ENCODE data around the genes C11orf97, CWC15 and CEP57.

DNA sequence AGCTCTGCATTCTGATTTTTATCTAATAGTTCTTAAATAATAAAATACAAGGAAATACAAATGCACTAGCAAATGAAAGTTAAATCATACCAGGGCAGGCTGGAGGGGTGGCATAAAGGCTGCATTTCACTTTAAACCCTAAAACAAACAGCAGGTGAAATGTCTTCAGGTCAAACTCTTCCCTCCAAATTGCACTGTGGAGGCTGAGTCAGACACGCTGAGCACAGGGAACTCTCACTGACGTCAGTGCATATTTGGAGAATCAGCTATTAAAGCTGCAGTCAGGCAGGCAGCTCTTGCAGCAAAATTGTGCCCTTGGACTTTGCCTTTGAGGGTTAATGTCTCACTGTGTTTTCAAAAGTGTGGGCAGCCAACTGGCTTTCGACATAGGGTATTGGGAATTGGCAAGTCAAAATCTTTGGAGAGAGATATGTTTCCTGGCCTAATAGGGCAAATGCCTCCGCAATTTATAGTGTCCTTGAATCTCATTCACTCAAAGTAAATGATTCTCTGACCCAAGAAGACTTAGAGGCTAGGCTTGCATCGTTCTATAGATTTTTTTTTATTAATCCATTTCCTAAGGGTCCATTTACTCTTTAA lies 27.6 kb upstream of the SMCO4 start:
- PRO-cap = no peak
- RAMPAGE, long total RNA, 2 experiments = no peak in any of the 2 experiments

DNA sequence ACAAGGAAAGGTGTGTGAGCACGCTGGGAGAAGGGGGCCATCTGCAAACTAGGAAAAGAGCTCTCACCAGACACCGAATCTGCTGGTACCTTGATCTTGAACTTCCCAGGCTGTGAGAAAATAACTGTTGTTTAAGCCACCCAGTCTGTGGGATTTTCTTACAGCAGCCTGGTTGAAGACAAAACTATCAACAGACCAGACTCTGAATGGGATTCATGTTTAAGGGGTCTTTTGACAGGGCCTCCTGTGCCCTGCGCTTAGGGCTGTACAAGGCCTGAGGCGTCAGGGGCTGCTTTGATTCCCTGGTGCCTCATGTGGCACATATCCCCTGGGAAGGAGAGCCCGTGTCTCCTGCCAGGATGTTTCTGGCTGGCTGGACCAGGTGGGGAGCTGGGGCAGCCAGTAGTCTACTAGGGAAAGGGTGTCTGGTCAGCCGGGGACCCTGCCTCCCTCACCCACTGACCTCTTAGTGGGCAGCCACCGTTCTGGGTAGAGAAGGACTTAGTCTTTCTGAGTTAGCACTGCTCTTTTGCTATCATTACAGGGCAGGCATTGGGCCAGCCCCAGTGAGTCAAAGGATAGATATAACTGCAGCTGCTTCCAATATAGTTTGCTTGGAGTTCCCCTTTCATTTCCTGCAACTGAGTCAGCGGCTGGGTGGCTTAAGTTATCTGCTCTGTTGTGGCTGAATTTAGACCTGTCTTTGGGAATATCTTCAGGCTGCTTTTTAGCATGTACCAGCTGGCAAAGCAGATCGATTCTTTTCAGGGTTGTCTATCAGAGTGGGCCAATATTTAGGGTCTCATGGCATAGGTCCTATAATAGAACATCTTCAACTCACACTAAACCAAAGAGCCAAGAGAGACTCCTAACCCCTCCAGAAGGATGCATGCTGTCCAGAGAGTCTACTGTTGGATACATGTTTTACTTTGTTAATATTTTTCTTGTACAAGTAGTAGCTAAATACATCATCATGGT lies 6.4 kb downstream of the PANX1 start:
- PRO-cap = no peak
- RAMPAGE, long total RNA, 2 experiments = no peak in any of the 2 experiments

DNA sequence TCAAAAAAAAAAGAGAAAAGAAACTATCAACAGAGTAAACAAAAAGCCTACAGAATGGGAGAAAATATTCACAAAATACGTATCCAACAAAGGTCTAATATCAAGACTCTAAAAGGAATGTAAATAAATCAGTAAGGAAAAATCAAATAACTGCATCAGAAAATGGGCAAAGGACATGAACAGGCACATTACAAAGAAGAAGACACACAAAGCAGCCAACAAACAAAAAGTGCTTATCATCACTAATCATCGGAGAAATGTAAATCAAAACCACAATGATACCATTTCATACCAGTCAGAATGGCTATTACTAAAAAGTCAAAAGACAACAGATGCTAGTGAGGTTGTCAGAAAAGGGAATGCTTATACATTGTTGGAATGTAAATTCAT lies 27.6 kb upstream of the GPR83 start:
- PRO-cap = no peak
- RAMPAGE, long total RNA, 2 experiments = no peak in any of the 2 experiments

DNA sequence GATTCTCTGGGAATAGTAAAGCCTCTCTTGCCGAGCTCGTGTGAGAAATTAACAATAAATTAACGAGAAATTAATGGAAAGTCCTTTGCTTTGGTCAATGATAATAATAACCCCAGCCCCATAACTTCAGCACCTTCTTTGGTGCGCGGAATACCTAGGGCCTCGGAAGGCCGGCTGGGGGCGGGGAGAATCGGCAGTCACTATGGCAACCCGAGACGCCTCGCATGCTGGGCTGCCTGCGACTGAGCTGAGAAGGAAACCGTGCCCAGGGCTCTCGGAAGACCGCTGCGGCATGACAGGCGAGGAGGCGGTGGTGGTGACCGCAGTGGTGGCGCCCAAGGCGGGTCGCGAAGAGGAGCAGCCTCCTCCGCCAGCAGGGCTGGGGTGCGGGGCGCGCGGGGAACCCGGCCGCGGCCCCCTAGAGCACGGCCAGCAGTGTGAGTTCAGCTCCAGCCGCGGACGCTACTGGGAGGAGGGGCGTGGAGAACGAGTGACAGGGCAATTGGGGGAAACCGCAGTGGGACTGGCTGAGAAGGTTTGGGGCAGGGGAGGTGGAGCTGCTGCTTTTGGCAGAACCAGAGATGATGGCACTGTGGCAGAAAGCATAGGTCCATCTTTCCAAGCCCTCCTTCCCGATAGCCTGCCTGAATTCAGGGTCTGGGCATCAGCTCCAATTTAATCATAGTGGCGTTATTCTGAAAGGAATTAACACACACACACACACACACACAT lies at the start of gene C11orf97:
TSS of gene C11orf97 (plus strand) at position 225 of the 732 bp plus-strand sequence.
- PRO-cap = no peak
- RAMPAGE, long total RNA, 2 experiments = no peak in any of the 2 experiments

- PRO-cap = no peak
- RAMPAGE, long total RNA, 2 experiments = no peak in any of the 2 experiments
These were observed 723 bp upstream of the FUT4 start for GRCh38 chr11:94543042-94543354.

DNA sequence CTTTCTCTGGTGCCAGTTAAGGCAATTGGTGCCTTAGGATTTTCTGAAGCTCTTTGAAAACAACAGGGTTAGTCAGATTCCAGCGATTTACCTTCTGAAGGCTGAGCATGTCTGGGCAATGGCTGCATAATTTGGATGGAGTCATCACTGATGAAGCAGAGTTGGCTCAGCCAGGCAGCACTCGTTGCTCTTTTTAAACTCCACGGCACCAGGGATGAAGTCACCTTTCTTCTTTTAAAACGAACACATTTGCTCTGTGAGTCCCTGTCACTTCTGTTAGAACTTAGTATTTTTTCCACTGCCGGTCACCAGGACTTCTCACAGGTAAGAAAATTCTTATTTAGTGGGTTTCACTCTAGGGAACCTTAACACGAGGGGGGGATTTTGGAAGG lies 61.9 kb upstream of the AMOTL1 start:
- PRO-cap = no peak
- RAMPAGE, long total RNA, 2 experiments = no peak in any of the 2 experiments

DNA sequence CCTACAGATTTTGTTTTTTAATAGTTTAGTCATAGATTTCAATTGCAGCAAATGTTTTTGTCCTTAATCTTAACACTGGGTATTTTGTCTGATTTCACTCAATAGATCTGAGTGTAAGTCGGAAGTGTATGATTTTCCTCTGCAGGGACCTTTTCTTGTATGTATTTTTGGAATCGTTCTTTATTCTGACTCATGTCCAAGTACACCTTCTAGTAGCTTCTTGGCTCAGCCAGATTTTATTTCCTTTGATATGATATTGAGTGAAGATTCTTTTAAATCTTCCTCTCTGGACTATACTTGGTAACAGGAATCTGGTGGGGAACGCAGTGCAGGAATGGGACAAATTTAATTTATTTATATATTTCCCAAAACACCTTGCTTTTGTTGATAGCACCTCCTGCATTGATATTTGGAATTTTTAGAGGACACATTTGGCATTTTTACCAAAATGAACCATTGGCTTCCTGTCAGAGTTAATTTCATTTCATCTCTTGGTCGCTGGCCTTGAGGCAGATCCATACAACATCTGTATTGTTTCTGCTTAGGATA lies 34.4 kb upstream of the AMOTL1 start:
- PRO-cap = no peak
- RAMPAGE, long total RNA, 2 experiments = no peak in any of the 2 experiments

- PRO-cap = unidirectional peak, minus-strand start at chr11:94741371
- RAMPAGE, long total RNA, 2 experiments = no peak in any of the 2 experiments
These were observed 26.9 kb upstream of the AMOTL1 start for GRCh38 chr11:94740990-94741862.

GRCh38 chr11:94849788-94850344 lies 81.7 kb downstream of the AMOTL1 start:
- PRO-cap = no peak
- RAMPAGE, long total RNA, 2 experiments = no peak in any of the 2 experiments

DNA sequence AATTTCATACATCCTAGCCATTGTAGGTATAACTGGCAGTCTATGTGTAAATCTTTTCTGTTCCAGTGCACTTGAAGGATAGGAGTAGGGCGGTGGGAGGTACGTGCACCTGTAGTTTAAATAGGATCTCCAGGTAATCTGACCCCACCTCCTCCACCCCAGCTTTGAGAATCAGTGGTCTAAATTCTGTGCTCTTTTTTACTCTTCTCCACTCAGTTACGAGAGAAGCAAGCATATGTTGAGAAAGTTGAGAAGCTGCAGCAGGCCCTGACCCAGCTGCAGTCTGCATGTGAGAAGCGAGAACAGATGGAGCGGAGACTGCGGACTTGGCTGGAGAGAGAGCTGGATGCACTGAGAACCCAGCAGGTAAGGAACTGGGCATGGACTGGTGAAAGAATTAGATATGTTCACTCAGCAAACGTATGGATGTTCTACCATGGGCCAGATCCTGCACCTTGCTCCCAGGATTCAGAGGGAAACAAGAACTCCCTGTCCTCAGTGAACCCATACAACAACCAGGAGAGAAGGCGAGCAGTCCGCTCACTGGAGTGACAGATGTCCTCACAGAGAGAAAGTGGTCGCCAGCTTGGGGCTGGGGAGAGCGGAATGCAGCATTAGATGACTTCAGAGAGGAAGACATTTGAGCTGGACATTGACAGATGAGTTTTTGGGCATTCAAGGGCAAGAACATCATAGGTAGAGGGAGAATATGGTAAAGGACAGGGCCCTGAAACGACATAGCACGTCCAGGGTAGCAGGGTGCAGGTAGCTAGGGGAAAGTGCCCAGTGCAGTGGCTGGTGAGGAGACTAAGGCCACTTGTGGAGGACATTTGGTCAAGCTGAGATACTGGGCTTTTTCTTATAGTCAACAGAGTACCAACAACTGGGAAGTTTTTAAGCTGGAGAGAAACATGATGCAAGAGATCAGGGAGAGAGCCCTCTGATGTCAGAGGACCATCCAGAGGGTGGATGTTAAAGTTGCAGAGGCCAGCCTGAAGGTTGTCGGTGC lies 85.9 kb downstream of the AMOTL1 start:
- PRO-cap = no peak
- RAMPAGE, long total RNA, 2 experiments = no peak in any of the 2 experiments

DNA sequence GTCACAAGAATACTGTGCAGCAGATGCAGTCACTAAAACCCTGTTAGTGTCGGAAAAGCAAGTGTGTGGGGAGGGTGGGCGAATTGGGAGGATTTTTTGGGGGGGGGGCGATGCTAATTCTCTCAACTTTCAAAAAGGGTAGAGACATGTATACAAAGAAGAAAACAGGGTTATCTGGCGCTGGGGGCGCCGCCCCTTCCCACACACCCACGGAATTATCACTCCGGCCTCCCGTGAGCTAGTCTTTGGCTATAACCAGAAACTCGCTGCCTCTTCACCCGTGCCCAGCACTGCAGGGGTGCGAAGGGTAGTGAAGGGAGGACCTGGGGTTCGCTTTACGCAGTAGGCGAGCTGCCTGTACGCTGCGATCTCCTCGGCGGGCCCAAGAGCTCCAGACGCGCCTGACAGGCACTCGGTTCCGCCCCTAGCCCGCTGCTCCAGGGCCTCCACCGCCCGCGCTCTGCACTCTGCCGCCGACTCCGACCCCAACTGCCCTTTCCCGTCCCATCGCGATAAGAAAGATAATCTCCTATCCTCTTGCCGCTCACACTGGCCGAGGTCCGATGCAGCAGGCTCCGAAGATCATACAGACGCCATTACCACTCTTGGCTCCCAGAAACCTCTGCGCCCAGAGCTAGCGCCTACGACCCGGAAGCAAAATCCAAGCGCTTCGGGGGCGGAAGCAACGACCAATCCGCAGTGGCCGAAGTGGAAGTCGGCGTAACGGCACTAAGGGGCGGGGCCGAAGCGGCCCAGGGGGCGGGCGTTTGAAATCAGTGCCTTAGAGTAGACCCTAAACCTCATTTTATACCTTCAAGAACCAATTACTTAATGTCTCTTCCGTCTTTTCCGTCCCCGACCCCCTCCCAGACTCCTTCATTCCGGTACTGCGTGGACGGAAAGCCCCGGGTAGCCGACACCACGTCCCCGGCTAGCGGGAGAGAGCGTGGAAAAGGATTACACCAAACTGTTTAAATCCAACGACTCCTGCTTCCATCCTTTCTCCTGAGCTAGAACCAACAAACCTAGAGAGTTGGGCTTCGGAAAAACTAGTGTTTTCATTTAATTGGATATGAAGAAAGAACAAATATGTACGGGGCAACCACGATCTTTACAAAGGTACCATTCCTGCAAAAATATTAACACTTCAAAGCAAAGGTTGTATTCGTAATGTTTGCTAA lies at the start of gene CWC15:
TSS of gene CWC15 (minus strand) at position 607 of the 1,181 bp plus-strand sequence.
- PRO-cap = bidirectional peak, plus-strand start at position 739 of the sequence, minus-strand start at position 598 of the sequence
- RAMPAGE, long total RNA, 2 experiments = start-site peak on the minus strand in 2 of 2 experiments, centred at positions 610 to 618 of the sequence, 399 to 663 reads per replicate

DNA sequence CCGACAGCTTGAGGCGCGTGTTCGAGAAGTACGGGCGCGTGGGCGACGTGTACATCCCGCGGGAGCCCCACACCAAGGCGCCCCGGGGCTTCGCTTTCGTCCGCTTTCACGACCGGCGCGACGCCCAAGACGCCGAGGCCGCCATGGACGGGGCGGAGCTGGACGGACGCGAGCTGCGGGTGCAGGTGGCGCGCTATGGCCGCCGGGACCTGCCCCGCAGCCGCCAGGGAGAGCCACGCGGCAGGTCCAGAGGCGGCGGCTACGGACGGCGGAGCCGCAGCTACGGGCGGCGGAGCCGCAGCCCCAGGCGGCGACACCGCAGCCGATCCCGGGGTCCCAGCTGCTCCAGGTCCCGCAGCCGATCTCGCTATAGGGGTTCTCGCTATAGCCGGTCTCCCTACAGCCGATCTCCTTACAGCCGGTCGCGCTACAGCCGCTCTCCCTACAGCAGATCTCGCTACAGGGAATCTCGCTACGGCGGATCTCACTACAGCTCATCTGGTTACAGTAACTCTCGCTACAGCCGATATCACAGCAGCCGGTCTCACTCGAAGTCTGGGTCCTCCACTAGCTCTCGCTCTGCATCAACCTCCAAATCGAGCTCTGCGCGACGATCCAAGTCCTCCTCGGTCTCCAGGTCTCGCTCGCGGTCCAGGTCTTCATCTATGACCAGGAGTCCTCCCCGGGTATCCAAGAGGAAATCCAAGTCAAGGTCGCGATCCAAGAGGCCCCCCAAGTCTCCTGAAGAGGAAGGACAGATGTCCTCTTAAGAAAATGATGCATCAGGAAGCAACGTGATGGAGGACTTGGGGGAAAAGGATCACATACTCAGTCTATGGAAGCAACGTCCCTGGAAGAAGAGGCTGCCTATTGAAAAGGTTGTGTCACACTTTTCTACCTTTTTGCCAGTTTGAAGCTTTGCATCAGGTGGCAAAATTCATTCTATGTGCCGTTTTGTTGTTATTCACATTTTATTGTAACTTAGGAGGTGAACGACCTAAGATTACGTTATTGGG lies 895 bp downstream of the SRSF8 start:
- PRO-cap = bidirectional peak, plus-strand start at position 243 of the sequence, minus-strand start at position 170 of the sequence; bidirectional peak, plus-strand start at position 391 of the sequence, minus-strand start at position 371 of the sequence; bidirectional peak, plus-strand start at position 547 of the sequence, minus-strand start at position 557 of the sequence
- RAMPAGE, long total RNA, 2 experiments = start-site peak on the minus strand in 1 of 2 experiments, centred at position 158 of the sequence, 14 reads per replicate

- PRO-cap = no peak
- RAMPAGE, long total RNA, 2 experiments = no peak in any of the 2 experiments
These were observed 7.2 kb upstream of the ENDOD1 start for GRCh38 chr11:95082306-95082972.

DNA sequence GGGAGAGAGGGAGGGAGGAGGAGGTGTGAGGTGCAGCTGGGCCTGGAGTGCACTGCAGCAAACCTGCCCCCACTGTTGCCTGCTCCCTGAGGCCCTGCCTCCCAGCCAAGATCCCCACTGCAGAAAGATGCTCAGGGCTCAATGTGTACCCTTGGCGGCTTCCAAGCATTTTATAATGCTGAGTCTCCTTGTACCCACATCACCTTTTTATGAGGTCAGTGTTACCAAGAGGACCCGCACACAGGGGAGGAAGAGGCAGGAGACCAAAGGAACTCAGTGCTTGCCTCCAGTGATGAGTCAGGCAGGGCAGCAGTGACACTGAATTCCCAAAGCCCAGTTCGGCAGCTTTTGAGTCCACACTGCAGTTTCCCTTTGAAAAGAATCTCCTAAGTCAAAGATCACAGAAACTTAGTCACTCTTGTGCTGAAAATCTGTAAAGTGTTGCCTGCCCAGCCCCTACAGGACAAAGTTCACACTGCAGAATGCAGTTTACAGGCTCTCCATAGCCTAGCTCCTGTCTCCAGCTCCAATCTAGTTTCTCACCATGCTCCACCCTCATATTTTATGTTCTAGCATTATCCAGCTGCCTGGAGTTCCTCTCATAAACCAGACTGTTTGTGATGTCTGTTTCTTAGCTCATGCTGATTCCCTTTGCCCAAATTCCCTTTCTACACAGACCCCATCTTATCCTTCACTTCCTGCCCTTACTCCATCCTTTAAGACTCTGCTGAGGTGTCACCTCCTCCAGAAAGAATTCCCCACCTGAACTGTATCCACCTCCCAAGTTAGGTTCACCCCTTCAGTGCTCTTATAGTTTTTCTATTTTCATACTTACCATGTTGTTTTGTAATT lies 3.3 kb downstream of the ENDOD1 start:
- PRO-cap = no peak
- RAMPAGE, long total RNA, 2 experiments = no peak in any of the 2 experiments

- PRO-cap = no peak
- RAMPAGE, long total RNA, 2 experiments = no peak in any of the 2 experiments
These were observed 19.5 kb downstream of the ENDOD1 start for GRCh38 chr11:95108942-95109753.

GRCh38 chr11:95495538-95496263 lies 264.7 kb upstream of the SESN3 start:
- PRO-cap = no peak
- RAMPAGE, long total RNA, 2 experiments = no peak in any of the 2 experiments

GRCh38 chr11:95590424-95590839 lies 199.2 kb downstream of the FAM76B start:
- PRO-cap = no peak
- RAMPAGE, long total RNA, 2 experiments = no peak in any of the 2 experiments

DNA sequence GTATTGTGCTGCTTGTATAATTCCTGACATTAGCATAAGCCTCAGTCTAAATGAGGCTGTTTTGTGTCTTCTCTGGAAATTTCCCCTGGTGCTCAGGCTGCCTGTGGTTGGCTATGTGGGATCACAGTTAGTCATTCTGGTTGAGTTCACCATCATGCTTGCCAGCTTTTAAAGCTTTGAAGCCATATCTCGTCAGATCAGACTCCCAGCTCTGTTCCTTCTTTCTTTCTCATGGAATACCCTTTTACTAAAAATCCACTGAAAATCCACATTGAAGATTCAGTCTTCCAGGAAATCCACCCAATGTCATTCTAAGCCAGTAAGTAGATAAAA lies 106.9 kb downstream of the FAM76B start:
- PRO-cap = no peak
- RAMPAGE, long total RNA, 2 experiments = no peak in any of the 2 experiments

DNA sequence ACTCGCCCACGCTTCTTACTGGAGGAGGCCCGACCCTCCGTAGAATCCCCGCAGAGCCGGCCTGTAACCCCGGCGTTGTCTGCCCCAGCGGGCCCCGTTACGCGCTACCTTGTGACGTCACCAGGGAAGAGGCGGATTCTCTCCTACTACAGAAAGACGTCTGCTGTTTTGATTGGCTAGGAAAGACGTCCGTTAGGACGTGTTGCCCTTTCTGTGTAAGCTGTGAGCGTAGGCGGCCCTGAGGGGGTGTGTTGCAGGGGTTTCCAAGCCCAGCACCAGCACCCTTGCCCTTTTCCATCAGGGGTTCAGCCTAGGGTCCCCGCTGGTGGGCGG lies at the start of gene CEP57:
TSS of gene CEP57 (plus strand) at position 208 of the 333 bp plus-strand sequence.
- PRO-cap = bidirectional peak, plus-strand start at position 171 of the sequence, minus-strand start at position 99 of the sequence
- RAMPAGE, long total RNA, 2 experiments = start-site peak on the plus strand in 2 of 2 experiments, centred at positions 206 to 250 of the sequence, 334 to 359 reads per replicate

DNA sequence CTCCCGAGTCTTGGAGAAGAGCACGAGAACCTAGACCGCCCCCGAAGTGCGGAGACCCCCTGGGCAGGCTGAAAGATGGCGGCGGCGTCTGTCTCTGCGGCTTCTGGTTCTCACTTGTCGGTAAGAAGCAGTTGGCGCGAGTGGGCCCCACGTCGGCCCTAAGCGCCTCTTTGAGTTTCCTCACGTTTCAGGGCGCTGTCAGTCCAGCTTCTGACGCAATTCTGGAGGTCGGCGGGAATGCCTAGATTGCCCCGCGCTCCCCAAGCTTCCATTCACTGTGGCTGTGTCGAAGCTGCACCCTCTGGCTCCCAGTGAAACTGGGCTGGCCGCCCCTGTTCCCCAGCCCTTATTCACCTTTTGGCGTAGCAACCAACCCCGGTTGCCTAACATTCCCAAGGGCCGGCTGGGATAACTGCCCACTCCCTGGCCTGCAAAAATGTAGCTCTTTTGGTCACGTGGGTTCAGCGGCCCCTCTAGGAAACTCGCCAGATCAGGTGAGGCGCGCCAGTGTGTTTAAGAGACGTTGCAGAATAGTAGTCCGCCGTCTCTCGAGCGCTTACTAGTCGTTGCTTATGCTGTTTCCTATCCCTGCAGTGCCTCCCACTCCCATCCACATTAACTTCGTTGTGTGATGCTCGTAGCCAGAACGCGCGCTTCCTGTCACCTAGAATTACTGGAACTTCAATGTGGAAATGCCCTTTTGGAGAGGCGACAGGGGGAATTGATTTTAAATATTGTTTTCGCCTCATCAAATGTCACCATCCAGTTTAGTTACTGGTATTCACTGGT lies 520 bp downstream of the CEP57 start:
- PRO-cap = bidirectional peak, plus-strand start at position 536 of the sequence, minus-strand start at position 319 of the sequence
- RAMPAGE, long total RNA, 2 experiments = no peak in any of the 2 experiments